Caco-2 (cell line): Measurements from ENCODE around the gene AK3.

DNA sequence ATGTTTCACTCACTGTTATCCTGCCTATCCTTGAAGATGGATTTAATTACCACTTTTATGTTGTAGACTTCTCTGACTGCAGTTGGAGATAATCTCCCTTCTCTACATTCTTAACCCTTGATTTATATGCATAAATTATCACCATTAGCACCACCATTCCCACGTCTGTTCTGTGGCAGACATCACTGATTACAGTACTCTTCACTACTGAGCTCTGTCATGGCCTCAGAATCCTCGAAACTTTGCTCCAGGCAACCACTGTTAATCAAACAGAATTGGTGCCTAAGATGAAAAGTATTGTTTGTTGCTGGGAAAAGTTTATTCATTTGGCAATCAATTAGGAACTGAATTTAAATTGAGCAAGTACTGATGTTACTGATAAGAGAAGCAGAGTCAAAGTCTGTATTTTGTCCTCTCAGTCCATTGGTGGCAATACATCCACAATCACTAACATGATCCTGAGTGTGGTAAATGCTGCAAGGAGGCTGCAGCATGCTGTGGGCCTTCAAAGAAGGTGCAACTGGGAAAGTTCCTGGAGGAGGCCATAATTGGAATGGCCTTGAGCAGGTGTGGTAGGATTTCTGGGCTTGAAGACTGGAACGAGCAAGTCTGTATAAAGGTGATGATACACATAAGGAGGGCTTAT lies 12.9 kb downstream of the SLC1A1 start:
- PRO-cap: no peak
- RRBS: no CpG with 5 or more reads among the region's 3 CpGs

- PRO-cap: no peak
These were observed 63.4 kb downstream of the SLC1A1 start for GRCh38 chr9:4553659-4554088.

GRCh38 chr9:4554089-4554488 lies 63.8 kb downstream of the SLC1A1 start:
- PRO-cap: no peak
- RRBS: no CpG with 5 or more reads among the region's 1 CpG

GRCh38 chr9:4740386-4741510 lies at the start of gene AK3:
Gene AK3, minus strand, starts transcription at chr9:4741202.
- PRO-cap: bidirectional peak, plus-strand start at chr9:4740739, minus-strand start at chr9:4740628; bidirectional peak, plus-strand start at chr9:4741233, minus-strand start at chr9:4741227; bidirectional peak, plus-strand start at chr9:4741355, minus-strand start at chr9:4741294
- RRBS: 8% methylated on average over 64 of the region's 105 CpGs

- PRO-cap: no peak
- RRBS: no CpG with 5 or more reads among the region's 2 CpGs
These were observed 12.8 kb downstream of the RCL1 start for GRCh38 chr9:4805424-4806072.

DNA sequence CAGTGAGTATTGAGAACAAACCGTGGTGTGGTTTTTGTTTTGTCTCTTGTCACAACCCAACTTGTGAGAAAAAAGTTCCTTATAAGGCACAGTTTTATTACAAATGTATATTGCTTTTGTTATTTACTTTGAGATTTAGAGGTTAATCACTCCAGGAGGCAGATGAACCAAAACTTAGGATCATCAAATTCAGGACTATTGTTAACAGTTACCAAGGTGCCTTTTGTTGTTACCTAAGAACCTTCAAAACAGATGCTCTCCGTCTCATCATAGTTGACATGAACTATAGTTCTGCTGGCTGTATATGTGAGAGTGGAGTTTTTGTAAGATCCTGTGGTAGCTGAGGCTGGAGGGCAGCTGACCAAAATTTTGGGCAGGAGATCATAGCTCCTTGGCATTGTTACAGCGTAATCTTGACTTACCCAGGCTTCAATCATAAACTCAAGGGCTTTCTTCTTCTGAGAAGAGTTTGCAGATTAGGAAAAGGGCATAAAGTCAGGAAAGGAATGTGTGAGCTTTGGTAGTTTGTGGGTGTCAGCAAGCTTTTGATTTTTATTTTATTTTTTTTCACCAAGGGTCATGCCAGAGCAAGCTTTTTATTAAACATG lies 34.4 kb downstream of the RCL1 start:
- PRO-cap: no peak
- RRBS: no CpG with 5 or more reads among the region's 3 CpGs

- PRO-cap: no peak
- RRBS: no CpG with 5 or more reads among the region's 6 CpGs
These were observed 36.4 kb downstream of the JAK2 start for GRCh38 chr9:5021461-5021872.

- PRO-cap: no peak
- RRBS: no CpG with 5 or more reads among the region's 3 CpGs
These were observed 85.5 kb downstream of the INSL6 start for GRCh38 chr9:5099880-5100357.

GRCh38 chr9:5268990-5269462 lies 35.5 kb downstream of the RLN2 start:
- PRO-cap: no peak
- RRBS: no CpG with 5 or more reads among the region's 5 CpGs

- PRO-cap: no peak
- RRBS: no CpG with 5 or more reads among the region's 2 CpGs
These were observed 9.1 kb downstream of the ERMP1 start for GRCh38 chr9:5823872-5824071.

DNA sequence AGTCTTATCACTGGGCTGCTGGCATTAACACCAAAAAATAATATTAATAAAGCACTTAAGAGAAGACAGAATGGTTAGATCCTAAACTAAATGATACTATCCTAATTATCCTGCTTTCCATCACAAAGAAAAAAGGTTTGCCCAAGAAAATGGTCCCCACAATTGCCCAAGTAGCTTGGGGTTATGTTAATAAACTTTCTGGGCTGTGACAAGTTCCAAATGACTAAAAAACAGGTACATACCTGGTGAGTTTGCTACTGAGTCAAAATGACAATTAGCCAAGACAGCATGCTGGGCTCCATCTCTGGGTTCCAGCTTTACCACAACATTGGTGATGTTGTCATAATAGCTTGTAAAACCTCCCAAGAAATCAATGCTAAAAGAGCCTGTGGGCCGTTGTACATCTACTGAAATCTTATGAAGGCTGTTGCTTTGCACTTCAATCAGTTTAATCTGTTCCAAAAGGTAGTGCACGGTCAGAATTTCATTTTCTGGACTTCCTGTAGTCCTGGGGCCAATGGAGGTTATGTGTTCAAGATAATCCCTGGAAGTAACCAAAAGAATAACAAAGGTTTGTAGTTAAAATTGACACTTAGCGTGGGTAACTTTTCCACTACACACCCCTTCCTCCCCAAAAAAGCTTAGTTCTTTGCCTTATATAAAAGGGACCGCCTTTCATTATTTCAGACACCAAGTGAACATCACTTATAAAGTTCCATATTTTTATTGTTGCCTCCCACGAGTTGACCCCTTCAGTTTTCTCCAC lies 2.2 kb downstream of the ERMP1 start:
- PRO-cap: no peak
- RRBS: no CpG with 5 or more reads among the region's 5 CpGs

GRCh38 chr9:5892331-5892910 lies 1.7 kb downstream of the MLANA start:
- PRO-cap: no peak
- RRBS: no CpG with 5 or more reads among the region's 4 CpGs

- PRO-cap: no peak
- RRBS: no CpG with 5 or more reads among the region's 1 CpG
These were observed 14.8 kb downstream of the IL33 start for GRCh38 chr9:6230506-6230782.

GRCh38 chr9:6496758-6497622 lies 84.0 kb downstream of the UHRF2 start:
- PRO-cap: no peak
- RRBS: no CpG with 5 or more reads among the region's 8 CpGs

DNA sequence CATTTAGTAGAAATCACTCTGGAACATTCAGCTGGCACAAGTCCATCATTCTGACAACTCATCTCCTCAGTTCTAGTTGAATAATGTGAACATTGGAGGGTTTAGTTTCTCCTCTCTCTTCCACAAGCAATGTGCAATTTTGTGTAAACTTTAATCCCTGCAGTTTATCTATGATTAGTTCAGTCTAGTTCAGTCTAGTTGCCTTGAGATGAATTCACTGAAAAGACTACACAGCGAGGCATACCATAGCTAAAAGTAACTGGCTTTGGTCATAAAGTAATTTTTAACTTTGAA lies 5.0 kb downstream of the GLDC start:
- PRO-cap: no peak
- RRBS: no CpG with 5 or more reads among the region's 1 CpG

GRCh38 chr9:6646294-6646654 lies 745 bp upstream of the GLDC start:
- PRO-cap: bidirectional peak, plus-strand start at chr9:6646580, minus-strand start at chr9:6646554
- RRBS: no CpG with 5 or more reads among the region's 13 CpGs

DNA sequence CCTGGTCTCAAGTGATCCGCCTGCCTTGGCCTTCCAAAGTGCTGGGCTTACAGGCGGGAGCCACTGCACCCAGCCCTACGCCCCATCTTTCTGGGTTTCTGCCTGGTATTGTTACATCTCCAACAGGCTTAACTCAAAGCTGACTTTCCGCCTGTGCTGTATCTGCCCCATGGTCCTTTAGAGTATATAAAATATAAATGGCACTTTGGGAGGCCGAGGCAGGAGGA lies 36.4 kb upstream of the GLDC start:
- PRO-cap: no peak
- RRBS: no CpG with 5 or more reads among the region's 5 CpGs

DNA sequence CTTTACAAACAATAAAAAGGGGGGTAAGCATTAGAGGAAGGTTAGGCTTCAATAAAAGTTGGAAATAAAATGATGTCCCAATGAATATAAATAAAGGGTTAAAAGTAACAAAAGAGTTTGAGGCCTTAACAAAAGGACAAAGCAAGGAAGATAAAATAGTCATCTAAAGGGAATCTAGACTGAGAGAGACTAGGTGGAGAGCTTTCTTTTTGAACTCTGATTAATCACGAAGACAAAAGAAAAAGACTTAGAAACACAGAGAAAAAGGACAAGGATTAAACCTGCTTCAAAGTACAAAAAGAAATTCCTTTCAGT lies 813.2 kb downstream of the PTPRD start:
- PRO-cap: no peak
- RRBS: no CpG with 5 or more reads among the region's 1 CpG

DNA sequence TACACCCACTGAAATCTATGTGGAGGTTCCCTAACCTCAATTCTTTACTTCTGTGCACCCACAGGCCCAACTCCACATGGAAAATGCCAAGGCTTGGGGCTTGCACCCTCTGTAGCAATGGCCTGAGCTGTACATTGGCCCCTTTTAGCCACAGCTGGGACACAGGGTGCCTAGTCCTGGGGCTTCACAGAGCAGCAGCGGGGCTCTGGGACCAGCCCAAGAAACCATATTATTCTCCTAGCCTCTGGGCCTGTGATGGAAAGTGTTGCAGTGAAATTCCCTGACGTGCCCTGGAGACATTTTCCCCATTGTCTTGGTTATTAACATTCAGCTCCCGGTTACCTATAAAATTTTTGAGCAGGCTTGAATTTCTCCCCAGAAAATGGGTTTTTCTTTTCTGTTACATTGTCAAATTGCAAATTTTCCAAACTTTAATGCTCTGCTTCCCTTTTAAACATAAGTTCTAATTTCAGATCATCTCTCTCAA lies 206.5 kb upstream of the PTPRD start:
- PRO-cap: no peak
- RRBS: no CpG with 5 or more reads among the region's 3 CpGs

- PRO-cap: no peak
- RRBS: no CpG with 5 or more reads among the region's 2 CpGs
These were observed 430.9 kb upstream of the TYRP1 start for GRCh38 chr9:12262214-12262692.